Non-pigmented ciliary epithelial cell (primary cell): Measurements from ENCODE around the genes SBK1, SPNS1, ASPHD1 and DOC2A.

DNA sequence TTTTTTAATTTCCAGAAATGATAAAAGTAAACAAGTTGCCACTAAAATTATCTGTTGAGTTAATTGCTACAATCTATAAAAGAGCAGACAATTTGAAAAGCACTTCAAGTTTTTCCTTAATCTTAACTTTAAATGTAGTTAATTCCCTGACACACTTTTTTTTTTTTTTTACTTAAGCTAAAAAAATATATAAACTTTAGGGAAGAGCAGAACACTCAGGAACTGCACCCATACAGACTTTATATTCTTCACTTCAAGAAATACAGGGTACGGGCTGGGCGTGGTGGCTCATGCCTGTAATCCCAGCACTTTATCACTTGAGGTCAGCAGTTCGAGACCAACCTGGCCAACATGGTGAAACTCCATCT lies 40.9 kb downstream of the XPO6 start:
- RRBS: no CpG with 5 or more reads among the region's 3 CpGs

DNA sequence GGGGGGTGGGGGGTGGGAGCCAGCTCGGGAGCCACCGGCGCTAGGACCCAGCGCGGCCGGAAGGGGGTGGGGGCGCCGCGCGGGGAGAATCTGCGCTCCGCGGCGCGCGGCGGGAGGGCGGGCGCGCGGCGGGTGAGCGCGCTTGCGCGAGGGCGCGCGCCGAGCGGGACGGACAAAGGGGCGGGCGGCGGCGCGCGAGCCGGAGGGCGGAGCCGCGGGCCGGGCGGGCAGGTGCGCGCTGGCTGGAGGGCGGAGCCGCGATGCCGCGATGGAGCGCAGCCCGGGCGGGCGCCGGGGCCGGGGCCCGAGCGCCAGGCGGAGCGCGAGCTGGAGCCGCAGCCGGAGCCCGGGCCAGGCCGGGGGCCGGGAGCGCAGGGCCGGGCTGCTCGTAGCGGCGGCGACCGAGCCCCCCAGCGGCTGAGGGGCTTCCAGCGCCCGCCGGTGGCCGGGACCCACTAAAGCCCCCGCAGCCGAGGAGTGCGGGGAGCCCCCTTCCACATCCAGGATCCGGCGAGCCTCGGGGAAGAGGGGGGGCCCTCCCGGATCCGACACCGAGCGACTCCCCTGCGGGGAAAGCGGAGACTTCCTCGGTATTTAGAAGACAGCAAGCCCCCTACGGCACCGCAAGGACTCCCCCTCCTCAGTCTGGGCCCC lies at the start of gene SBK1:
Gene SBK1, plus strand, starts transcription at position 260 of the 654 bp plus-strand sequence.
- RRBS: 2% methylated on average over 34 of the region's 94 CpGs

GRCh38 chr16:28534215-28535272 lies 4.2 kb downstream of the NUPR1 start:
- RRBS: no CpG with 5 or more reads among the region's 12 CpGs

- RRBS: no CpG with 5 or more reads among the region's 7 CpGs
Measured at GRCh38 chr16:28930596-28931247, 1.0 kb upstream of the CD19 start.

- RRBS: under 1% methylated on average over 12 of the region's 63 CpGs
Measured at GRCh38 chr16:28973852-28974998, at the start of gene SPNS1. Gene SPNS1, plus strand, starts transcription at chr16:28974778.

DNA sequence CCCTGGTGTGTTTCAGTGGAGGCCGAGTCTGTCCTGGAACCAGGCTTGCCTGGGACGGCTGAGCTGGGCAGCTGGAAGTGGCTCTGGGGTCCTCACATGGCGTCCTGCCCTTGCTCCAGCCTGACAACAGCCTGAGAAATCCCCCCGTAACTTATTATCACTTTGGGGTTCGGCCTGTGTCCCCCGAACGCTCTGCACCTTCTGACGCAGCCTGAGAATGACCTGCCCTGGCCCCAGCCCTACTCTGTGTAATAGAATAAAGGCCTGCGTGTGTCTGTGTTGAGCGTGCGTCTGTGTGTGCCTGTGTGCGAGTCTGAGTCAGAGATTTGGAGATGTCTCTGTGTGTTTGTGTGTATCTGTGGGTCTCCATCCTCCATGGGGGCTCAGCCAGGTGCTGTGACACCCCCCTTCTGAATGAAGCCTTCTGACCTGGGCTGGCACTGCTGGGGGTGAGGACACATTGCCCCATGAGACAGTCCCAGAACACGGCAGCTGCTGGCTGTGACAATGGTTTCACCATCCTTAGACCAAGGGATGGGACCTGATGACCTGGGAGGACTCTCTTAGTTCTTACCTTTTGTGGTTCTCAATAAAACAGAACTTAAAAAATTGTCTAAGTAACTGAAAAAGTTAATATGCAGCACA lies 5.4 kb downstream of the LAT start:
- RRBS: no CpG with 5 or more reads among the region's 13 CpGs

DNA sequence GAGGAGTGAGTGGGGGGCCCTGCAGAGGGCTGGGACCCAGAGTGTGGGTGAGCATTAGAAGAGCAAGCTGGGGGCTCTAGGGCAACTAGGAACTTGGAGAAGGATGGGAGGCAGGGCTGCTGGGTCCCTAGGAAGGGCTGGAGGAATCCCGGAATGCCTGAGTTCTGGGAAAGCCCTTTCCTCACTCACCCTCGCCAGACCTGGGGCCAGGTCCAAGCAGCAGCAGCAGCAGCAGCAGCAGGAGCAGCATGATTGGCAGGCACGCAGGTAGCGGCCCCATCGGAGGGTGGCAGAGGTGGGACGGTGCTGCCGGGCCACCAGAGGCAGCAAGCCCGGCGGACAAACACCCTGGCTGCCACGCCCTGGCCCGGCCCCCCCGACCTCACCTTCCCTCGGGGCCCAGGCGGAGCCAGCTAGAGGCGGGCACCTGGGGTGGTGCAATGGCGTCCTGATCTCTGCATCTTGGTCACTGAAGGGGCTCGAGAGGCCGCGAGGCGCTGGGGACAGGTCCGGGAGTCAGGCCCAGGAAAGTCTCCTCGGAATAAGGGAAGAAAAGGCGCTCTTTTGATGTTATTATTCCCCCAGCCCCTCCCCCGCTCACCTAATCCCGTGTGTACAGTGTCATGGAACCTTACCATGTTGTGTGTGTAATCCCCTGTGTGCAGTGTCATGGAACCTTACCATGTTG lies 122.5 kb downstream of the LAT start:
- RRBS: no CpG with 5 or more reads among the region's 25 CpGs

GRCh38 chr16:29220001-29220286 lies 186.6 kb downstream of the NPIPB11 start:
- RRBS: no CpG with 5 or more reads among the region's 13 CpGs

DNA sequence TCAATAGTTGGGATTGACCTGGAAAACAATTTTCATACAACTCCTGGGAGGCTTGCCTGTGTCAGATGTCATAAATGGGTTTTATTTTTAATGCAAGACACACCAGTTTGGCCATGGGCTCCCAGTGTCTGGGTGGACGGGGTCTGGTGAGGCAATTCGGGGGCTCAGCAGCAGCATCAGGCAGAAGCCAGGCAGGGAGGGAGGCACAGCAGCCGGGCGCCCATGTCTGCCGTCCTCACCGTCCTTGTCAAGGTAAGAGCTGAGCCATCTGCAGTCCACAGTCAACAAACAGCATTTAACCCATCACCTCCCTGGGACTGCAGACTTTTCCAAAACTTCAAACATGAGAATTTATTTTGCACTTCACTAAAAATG lies 150.5 kb downstream of the NPIPB11 start:
- RRBS: no CpG with 5 or more reads among the region's 6 CpGs

DNA sequence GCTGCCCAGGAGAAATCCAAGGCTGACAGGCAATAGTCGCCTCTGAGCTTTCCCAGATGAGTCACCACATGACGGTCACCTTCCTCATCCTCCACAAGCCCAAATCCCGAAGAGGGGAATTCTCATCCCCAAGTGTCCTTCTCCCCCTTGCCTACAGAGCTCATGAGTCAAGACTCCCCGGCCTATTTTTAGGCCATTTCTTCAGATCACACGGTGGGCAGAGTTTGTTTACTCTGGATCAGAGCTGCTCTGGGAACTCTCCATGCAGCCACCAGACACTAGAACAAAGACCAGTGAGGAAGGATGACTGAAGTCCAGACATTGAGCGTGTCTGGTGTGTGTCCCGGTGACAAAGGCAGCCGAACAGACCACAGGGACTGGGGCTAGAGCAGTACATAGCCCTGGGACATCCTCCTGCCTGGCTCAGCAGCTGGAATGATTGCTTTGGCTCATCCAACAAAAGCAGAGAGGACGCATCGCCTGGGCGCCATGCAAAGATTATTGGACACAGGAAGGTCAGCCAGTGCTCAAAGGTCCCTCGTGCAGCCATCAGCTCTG lies 134.4 kb downstream of the NPIPB11 start:
- RRBS: no CpG with 5 or more reads among the region's 12 CpGs

DNA sequence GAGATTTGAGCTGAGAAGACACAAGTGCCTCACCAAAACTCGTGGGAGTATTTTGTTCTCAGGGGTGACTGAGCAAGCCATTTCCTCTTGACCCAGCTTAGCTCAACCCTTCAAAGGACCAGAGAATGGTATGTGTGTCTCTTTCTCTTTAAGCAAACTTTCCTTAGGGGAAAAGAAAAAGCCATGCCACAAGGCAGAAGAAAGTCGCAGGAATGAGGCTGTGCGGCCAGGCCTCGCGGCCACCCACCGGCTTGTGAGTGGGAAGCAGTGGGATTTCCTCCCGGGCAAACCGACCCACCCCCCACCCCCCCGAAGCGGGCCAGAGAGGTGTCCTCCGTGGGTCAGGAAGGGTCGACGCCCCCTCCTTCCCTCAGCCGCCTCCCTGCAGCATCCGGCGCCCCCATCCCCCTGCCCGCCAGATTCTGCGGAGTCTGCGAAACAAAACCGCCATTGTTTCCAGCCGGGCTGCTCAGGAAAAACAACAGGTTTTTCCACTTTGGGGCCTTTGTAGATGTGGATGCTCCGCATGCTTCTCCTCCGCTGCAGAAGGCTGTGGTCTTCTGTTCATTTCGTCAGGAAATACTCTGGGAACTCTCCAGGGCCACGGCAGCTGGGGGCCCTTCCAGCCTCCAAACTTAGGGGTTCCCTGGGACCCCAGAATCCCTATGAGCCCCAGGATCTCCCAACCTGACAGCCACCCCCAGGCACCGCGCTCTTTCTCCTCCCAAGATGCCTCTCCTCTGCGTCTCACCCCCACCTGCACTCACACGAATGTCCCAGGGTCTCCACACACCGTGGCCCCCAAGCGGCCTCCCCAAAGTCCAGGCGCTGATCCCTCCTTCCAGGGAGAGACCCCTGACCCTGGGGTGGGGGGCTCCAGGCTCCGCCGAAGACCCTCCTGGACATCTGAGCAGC lies 121.3 kb downstream of the NPIPB11 start:
- RRBS: 3% methylated on average over 4 of the region's 34 CpGs

- RRBS: no CpG with 5 or more reads among the region's 6 CpGs
Measured at GRCh38 chr16:29572037-29572441, 91.0 kb upstream of the SPN start.

DNA sequence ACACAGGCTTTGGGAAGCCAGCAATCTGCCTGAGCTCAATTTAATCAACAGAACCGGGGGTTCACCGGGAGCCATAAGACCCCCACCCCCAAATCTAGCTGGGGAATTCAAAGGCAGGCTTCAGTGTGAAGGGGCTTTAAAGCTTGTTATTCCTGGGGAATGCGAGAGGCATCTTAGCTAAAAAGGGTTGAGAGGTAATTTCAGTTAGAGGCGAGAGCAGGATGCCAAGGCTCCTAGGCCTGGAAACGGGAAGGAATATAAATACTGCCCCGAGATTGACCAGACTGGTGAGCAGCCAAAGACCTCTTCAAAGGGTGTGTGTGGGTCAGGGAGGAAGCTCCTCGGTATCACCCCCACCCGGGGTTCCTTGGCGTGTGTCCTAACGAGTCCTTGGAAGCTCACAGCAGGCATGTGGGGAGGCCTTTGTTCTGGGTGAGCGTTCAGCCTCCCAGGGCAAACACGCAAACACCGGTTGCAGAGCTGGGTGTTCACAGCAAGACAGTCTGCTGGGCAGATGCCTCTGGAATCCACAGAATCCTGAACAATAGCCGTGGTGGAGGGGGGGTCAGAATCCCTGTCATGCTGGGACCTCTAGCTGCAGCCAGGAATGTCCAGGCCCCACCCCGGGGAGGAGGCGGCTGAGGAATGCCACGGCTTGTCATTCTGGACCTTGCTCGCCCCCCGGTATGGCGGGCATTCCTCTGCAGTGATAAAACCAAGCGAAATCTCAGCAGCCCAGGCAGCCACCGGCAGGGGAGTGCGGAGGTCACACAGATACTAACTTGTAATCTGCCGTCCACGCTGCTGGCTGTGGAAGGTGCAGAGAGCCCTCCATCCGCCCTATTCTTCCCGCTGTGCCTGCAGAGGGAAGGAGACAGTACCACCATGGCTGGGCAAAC lies 48.4 kb upstream of the SPN start:
- RRBS: no CpG with 5 or more reads among the region's 27 CpGs

GRCh38 chr16:29819170-29820017 lies 868 bp upstream of the MVP start:
- RRBS: 83% methylated on average over 9 of the region's 18 CpGs

DNA sequence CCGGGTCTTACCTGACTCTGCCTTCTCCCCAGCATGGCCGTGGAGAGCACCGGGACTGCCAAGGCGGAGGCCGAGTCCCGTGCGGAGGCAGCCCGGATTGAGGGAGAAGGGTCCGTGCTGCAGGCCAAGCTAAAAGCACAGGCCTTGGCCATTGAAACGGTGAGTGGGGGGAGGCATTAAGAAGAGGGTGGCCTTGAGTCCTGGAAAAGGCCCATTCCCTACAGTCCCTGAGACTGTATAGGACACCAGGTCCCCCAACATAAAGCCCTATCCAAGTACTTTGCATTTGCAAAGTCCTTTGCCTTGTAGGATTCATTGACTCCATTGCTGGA lies 16.9 kb downstream of the CDIPT start:
- RRBS: 96% methylated on average over 6 of the region's 10 CpGs

GRCh38 chr16:29847016-29847579 lies 15.9 kb downstream of the CDIPT start:
- RRBS: no CpG with 5 or more reads among the region's 6 CpGs

GRCh38 chr16:29900157-29901391 lies at the start of gene ASPHD1:
Gene ASPHD1, plus strand, starts transcription at chr16:29900488.
- RRBS: 2% methylated on average over 18 of the region's 74 CpGs

- RRBS: 68% methylated on average over 18 of the region's 29 CpGs
Measured at GRCh38 chr16:30005424-30006123, 5.3 kb downstream of the DOC2A start.

- RRBS: 1% methylated on average over 62 of the region's 106 CpGs
Measured at GRCh38 chr16:30010785-30011827, at the start of gene DOC2A. Gene DOC2A, minus strand, starts transcription at chr16:30011027.

GRCh38 chr16:30063844-30064869 lies 1.4 kb upstream of the ALDOA start:
- RRBS: 2% methylated on average over 10 of the region's 35 CpGs